Neural cell (in vitro differentiated cells): ENCODE results near the genes TPGS2, EPG5, HAUS1, C18orf25 and PIAS2.

DNA sequence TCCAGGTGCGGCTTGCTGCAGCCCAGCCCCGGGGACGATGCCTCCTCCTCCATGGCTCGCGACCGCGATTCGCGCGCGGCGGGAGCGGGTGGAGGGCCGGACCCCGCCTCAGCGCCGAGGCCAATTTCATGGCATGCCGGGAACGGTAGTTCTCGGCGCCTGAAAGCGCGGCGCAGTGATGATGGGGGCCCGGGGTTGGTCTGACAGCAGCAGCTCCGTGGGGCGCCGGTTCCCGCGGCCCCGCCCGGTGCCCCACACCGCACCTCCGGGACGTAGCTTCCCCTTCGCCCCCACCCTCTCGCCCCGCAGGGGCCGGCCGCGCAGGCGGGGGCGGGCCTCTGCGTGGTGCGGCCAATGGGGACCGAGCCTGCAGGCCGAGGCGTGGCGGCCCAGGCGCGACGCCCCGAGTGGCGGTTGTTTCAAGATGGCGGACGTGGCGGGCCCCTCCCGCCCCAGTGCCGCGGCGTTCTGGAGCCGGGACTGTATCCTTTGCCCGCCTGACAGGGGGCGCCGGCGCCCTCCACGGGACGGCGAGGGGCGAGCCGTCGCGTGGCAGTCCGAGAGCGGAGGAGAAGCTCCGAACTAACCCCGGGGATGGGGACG lies at the start of gene TPGS2:
TSS of gene TPGS2 (minus strand) at position 288 of the 603 bp plus-strand sequence.
- RAMPAGE, long total RNA, result start-site peak on the minus strand centred at position 162 of the sequence, 268 bp wide, 2,308 and 2,683 reads in 2 replicates; start-site peak on the plus strand centred at position 411 of the sequence, 17 bp wide, 2,069 and 945 reads in 2 replicates

GRCh38 chr18:37450431-37450809 lies 115.2 kb downstream of the CELF4 start:
- RAMPAGE, long total RNA, result no peak

DNA sequence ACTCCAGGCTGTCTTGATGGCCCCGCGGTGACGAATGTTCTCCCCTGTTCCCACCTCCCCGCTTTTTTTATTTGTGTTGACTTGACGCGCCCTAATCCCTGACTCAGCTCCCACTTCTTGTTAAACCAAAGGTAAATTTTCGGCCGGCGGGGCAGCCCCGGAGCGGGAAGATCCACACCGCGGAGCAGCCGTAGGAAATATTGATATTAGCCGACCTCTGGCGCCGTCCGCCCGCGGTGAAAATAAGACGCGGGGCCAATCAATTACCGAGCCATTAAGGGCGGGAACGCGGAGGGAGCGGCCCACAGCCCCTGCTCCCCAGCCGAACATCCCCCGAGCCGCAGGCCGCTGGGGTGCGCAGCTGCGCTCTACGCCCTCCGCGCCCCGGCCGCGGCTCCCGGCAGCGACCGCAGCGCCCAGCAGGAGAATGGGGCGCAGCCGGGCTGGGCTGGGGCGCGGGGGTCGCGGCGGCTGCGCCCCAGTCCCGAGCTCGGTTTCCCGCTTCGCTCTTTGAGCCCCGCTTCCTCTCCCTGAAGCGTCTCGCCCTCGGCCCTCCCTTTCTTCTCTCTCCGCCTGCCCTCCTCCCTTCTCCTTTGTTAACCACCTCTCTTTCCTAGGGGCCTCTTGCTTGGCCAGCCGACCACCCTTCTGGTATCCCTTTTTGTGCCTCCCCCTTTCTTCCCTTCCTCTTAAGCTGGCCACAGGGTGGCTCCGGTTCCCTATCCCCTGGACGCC lies 41.0 kb downstream of the CELF4 start:
- RAMPAGE, long total RNA, result no peak

- RAMPAGE, long total RNA, result no peak
Measured at GRCh38 chr18:39820782-39820981, 2134.4 kb upstream of the PIK3C3 start.

DNA sequence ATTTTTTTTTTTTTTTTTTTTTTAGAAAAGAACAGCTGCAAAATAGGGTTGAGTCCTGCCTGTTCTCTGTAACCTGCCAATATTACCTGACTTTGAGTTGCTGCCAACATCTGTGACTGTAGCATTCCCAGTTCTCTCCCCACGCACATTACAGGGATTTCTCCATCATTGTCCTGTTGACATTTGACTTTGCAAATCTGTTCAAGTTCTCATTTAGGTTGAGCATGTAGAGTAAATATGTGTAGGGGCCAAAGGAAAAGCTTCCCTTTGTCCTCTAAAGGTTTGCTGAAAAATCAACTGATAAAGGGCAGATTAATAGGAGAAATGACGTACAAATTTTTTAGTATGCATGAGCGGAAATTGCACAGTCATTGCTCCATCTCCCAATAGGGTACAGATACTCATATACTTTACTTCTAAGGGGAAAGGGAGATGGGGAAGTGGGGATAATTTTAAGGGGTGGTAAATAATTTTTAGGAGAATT lies 385.5 kb downstream of the PIK3C3 start:
- RAMPAGE, long total RNA, result no peak

DNA sequence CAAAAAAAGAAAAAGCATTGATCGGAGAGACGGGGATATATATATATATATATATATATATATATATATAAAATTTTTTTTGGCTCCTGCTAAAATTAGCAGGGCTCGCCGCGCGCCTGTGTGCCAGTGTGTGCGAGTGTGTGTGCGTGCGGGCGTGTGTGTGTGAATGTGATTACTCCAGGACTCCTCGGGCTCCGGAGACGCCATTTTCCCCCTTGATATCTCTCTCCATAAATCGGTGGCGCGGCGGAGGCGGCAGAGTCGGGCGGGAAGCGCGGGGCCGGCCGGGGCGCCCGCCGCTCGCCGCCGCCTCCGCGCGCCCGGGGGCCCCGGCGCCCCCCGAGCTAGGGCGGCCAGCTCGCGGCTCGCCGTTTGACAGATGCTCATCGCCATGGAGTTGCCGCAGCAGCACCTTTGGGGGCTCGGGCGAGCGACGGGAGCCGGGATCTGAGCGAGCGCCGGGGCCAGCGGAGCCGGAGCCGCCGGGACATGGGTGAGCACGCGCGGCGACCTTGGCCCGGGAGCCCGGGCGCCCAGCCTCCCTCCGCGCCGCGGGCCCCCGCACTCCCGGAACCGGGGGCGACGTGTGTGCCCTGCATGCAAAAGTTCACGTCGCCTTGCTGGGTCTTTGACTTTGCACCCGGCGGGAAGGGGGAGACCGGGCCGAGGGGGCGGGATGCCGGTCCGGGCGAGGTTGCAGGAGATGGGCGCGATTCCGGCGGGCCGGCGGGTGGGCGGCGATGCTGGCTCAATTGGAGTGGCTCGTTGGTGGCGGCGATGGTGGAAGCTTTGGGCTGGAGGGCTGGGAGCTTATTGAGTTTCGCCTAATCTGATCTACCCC lies 565 bp upstream of the SETBP1 start:
- RAMPAGE, long total RNA, result no peak

DNA sequence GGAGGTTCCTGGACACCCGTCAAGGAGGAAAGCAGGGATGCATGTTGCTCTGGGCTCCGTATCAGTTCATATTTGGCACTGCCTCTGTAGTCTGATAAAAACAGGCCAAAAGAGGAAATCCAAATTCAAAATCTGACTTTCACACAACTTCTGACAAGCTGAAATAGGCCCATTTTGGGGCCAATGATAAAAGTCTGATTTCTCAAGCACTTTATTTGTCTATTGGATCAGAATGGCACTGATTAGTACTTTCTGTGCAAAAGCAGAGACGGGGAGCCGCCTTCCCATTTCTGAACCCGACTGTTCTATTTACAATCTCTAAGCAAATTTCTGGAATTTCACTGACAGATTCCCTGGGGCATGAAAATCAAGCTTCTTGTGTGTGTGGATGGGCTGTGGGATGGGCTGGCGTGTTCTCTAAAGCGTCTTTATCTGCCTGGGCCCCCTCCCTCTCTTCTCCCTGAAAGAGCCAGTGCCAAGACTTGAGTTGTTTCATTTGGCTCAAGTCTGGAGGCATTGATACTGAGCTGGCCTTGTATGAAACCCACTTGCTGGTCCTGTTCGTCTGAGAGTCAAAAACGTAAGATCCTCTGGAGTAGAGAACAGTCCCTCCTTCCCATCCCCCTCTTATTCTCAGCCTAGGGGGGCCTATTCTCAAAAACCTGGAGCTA lies 97.1 kb downstream of the SETBP1 start:
- RAMPAGE, long total RNA, result no peak

DNA sequence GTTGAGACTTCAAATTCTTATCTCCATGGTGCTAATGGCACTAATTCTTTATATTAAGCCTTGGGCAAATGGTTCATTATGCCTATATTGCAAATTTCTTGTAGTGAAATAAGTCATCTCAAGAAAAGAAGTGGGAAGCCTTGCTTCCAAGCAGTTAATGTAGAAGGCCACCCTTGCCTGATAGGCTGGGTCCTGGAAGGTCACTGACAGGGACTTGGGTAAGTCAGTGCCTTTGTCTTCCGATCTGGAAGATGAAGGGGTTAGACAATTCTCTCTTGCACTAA lies 103.1 kb downstream of the SETBP1 start:
- RAMPAGE, long total RNA, result no peak

DNA sequence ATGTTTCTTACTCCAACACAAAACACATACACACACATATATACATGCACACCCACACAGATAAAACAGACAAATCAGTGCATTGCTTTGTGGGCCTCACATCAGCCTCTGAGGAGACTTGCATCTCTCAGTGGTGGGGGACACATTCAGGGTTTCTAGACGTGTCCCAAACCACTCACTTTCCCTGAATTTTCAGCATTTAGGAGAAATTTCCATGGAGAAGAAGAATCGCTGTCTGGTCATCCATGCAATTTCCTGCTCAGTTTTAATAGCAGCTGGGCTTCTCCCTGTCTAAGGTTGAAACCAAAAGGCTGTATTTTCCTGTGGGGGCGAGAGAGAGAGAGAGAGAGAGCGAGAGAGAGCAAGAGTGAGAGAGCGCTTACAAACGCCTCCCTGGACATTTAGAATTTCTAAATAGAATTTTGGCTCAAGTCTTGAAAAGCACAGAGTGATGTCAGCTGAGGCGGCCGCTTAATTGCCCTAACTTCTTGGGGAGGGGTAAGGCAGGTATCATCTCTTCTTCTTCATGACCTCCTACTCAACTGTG lies 110.8 kb downstream of the SETBP1 start:
- RAMPAGE, long total RNA, result no peak

DNA sequence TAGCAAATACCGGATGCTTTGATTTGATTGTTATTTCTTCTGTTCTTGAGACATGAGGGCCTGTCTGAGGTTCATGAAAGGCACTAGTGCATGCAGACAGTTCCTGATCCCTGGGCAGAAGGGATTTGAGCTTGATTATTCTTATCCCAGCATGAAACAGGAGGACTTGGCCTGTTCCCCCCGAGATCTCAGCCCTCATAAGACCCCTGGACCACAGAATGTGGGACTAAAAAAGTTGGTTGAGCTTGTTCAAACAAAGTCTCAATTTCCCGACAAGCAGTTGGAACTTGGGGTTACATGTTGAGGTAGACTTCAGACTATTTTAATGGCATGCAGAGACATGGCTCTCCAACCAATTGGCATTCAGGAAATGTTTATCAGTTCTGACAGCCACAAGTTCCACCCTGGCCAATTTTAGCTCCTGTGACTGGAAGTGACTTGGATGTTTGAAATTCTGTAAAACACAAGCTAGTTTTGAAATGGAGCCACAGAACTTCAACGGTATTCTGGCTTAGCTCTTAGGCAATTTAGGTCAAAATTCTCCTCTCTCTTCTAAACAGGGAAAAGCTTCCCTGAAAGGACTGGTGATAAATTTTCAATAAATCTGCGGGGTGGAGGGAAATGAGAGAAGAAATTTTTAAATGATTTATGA lies 366.9 kb upstream of the SLC14A2 start:
- RAMPAGE, long total RNA, result no peak

DNA sequence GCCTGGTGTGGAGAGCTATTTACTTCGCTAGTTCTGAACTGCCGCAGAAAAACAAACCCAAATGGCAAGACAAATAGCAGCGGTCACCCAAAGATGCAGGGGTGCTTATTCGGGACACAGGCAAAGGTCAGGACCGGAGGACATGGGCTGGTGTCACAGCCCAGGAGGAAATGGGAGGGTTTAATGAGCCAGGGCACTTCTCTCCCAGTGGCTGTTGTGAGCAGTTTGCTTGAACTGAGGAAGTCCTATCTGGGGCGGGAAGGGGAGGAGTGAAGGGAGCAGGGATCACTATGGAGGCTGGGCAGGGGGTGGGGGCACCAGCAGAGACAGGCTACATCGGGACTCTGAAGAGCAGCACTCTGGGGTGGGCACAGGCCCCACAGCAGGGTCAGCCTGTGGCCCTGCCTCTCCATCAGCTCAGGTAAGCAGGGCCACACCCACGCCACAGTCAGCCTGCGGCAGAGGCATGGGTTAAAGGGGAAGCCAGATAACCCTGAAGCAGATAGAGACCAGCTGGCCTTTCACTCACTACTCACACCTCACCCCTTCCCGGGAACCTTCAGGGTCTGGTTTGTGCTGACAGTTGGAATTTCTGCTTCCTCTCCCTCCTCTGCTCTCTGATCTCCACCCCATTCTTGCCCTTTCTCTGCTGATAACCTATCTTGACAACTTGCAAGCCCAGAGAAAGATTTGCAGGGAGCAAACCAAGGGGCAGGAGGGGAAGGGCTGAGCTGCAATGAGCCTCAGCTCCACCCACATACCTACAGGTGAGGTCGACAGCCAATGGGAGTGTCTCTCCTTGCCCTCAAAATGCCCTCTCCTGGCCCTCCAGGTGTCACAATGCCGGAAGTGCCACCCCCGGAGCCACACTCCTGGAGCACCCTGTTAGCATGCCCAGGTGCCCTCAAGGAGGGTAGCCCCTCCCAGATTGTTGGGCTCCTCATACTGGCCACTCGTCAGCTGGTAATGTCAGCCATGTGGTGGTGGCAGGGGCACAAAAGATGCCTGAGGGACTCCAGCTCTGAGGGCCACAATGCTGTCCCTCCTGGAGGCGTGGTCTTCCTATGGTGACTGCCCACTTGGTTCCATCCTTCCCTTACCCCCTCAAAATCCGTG lies 3.6 kb downstream of the SIGLEC15 start:
- RAMPAGE, long total RNA, result no peak

DNA sequence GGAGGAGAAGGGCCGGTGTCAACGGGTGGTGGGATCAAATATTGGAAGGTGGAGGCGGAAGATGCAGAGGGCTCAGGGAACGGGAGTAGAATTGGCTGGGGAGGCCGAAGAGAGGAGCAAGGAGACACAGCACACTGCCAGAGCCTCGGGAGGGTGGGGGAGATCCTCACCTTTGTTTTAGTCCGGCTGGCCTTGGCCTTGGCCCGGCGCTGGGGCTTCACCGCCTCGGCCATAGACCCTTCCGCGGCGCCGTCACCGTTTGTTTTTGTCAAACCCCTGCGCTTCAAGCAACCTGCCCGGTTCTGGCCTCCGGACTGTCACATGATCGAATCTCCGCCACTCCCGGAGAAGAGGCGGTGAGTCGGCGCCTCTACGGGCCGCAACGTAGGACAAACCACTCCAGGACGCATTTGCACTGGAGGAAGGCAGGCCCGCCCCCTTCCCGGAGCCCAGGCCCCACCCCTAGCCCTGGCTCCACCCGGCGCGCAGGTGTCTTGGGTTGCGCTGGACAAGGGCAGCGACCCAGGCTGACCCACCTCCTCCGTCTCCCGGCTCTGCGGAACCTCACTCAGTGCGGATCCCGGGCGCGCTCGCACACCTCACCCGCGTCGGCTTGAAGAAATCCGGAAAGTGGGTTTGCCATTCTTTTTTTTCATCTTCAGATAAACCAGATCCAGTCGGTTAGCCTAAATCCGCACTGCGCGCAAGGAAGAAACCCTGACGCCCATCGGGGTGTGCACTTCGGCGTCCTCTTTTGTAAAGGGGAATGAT lies at the start of gene EPG5:
TSS of gene EPG5 (minus strand) at position 323 of the 771 bp plus-strand sequence.
- RAMPAGE, long total RNA, result start-site peak on the minus strand centred at position 278 of the sequence, 71 bp wide, 75 and 445 reads in 2 replicates

GRCh38 chr18:46103865-46104954 lies at the start of gene HAUS1:
HAUS1 (plus strand) TSS chr18:46104385.
- RAMPAGE, long total RNA, result start-site peak on the plus strand at chr18:46104371-46104414, 571 and 686 reads in 2 replicates

DNA sequence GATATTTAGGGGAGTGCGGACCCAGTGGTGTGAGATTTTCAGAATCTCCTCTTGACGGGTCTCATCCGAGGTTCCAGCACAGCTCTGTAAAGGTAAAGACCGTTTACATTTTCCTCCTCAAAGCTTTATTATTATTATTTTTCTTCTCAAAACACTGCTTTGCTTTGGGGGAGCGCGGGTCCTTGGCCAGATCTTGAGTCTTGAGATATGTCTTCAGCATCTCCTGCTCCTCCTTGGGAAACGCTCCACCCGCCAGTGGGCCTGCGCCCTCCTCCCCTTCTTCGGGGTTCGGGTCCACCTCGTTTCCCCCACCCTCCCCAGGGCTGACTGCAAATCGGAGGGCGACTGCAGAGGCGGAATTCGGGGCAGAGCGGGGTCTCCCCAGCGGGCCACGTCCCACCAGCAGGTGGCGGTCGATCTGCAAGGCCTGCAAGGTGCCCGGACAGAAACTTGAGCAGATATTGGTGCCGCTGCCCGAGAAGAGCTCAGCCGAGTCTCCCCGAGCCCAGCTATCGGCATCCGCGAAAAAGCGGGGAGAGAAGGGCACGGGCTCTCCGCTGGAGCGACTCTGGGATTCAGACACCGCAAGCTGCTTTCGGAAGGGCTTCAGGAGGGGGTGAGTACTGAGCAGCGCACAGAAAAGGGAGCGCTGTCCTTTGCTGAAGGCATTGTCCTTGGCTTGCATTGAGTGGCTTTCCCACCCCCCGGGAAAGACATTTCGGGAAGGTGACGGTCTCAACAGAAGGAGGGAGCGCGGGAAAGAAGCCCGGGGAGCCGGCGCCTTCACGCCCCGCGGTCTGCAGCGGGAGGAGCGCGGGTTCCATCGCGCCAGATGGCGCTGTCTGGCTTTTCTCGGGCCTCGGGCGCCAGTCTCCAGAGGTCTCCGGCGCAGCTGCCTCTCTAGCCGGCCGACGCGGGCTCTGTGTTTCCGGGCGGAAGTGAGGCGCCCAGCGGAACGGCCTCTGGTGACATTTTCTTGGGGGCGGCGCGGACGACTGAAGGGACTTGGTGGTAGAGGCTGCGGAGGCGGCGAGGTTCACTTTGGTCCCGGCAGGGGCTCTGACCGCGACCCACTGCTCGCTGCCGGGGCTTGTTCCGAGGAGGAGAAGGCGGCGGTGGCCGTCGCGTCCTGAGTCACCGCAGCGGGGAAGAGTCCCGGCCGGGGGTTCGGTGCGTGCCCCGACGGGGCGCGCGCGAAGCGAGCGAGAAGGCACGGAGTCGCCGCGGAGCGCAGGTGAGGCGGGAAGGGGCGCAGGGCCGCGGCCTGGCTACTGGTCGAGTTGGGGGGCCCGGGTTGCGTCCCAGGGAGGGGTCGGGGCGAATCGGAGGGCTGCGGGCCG lies at the start of gene C18orf25:
TSS of gene C18orf25 (plus strand) at position 938 of the 1,340 bp plus-strand sequence.
- RAMPAGE, long total RNA, result no peak

GRCh38 chr18:46174437-46175257 lies 813 bp downstream of the C18orf25 start:
- RAMPAGE, long total RNA, result no peak

DNA sequence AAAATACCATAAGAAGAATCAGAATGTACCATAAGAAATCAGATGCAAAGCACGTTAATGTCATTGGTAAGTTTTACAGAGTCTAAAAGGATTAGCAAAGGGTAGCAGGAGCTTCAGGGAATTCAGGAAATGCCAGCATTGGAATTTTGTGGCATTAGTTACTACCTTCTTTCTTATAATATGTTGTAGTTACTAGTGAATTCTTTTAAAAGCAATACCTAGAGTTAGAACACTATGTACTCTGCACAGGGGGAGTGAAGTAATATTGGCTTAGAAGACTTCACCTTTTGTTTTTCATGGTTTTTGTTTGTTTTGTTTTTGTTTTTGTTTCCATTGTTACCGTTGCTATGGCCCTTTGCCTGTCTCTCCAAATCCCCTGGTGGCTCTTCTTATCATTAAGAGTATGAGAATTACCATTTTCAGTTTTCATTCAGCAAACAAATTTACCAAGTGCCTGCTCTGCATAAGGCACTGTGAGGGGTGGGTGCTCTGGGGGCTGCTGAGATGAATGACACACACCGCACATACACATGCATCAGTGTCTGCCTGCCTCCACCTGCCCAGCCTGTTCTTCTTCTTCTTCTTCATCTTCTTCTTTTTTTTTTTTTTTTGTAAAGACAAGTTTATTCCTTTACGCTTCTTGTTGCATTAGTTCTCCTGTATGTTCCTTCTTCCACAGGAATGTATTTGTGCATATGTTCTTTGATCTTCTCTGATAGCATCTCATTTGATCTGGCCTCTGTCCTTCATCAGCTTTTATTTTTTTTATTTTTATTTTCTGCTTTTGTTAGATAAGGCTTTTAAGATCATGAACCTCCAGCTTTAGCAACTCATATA lies 69.5 kb upstream of the RNF165 start:
- RAMPAGE, long total RNA, result no peak

GRCh38 chr18:46334753-46335250 lies 984 bp downstream of the RNF165 start:
- RAMPAGE, long total RNA, result no peak

DNA sequence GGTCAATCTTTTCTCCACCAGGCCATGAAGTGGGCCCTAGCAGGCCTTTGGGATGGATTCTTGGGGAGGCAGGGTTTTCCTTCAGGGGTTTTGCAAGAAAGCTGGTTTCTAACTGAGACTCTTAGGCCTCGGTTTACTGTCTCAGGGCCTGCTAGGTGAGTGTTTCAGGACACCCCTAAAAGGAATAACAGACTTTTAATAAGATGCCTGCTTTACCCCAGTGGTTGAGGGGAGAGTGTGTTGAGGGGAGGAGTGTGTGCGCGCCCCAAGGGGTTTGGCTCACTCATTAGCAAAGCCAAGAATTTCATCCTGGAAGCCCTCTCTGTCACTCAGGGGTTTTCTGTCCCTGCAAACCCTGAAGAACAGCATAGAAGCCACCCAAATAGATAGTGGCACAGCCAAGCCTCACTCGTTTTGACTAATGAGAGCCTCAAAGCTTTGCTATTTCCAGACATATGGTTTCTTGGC lies 28.4 kb downstream of the RNF165 start:
- RAMPAGE, long total RNA, result no peak

GRCh38 chr18:46814593-46815122 lies 57.8 kb upstream of the ST8SIA5 start:
- RAMPAGE, long total RNA, result no peak

- RAMPAGE, long total RNA, result no peak
Measured at GRCh38 chr18:46916741-46917569, at the start of gene PIAS2. PIAS2 (minus strand) TSS chr18:46917507.